SK-MEL-5 (cell line): ENCODE results near the genes DNAAF10, CNRIP1 and PROKR1.

GRCh38 chr2:65375884-65376337, 56.5 kb downstream of the SPRED2 start:
RAMPAGE:
- cytosol, long total RNA = no peak
- long total RNA = no peak
- nucleus, long total RNA = no peak

GRCh38 chr2:65422058-65422772, 10.2 kb downstream of the SPRED2 start:
RAMPAGE:
- cytosol, long total RNA = no peak
- long total RNA = no peak
- nucleus, long total RNA = no peak

GRCh38 chr2:65432901-65433208, 456 bp upstream of the SPRED2 start:
RAMPAGE:
- cytosol, long total RNA = no peak
- long total RNA = no peak
- nucleus, long total RNA = no peak

GRCh38 chr2:65435699-65436232, 3.4 kb upstream of the SPRED2 start:
RAMPAGE:
- cytosol, long total RNA = no peak
- long total RNA = no peak
- nucleus, long total RNA = no peak

DNA sequence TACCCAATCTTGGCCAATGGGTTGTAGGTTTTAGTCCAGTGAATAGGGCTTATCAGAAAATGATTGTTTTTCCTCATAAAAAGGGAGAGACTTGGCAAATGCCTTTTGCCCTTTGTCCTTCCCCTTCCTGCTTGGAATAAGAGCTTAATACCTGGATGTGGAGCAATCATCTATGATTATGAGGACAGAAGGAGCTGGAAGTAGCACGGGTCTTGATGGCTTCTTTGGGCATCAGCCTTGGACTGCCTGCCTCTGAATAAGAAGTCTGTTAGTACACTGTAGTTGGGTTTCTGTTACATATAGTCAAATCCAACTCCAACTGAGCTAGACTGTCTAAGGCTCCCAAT, 23.1 kb upstream of the SPRED2 start:
RAMPAGE:
- cytosol, long total RNA = no peak
- long total RNA = no peak
- nucleus, long total RNA = no peak

RAMPAGE:
- cytosol, long total RNA = no peak
- long total RNA = no peak
- nucleus, long total RNA = no peak
These were observed 312 bp upstream of the MEIS1 start for GRCh38 chr2:66434735-66434890.

GRCh38 chr2:66437068-66438120, 2.5 kb downstream of the MEIS1 start:
RAMPAGE:
- cytosol, long total RNA = no peak
- long total RNA = no peak
- nucleus, long total RNA = no peak

DNA sequence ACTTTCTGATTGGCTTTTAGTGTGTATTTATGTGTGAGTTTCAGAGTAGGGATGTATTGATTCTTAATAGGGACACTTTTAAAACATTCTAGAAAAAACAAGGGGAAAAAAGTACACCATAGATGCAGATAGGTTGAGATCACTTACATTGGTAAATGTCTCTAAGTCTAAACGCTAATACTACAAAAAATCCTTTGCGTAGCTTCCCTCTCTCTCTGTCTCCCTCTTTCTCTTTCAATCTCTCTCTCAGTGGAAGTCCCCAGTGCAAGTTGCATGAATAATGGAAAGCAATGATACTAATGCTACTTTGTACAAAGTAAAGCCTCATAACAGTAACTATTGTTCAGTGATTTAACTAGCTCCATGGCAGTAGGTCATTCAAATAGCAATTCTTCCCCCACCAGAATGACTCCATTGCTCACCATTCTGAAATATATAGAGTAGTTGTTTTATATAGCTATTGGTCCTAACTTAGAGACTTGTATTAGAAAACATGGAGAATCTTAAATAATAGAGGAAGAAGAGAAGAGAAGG, 12.8 kb downstream of the MEIS1 start:
RAMPAGE:
- cytosol, long total RNA = no peak
- long total RNA = no peak
- nucleus, long total RNA = no peak

GRCh38 chr2:66686759-66687092, 251.8 kb downstream of the MEIS1 start:
RAMPAGE:
- cytosol, long total RNA = no peak
- long total RNA = no peak
- nucleus, long total RNA = no peak

DNA sequence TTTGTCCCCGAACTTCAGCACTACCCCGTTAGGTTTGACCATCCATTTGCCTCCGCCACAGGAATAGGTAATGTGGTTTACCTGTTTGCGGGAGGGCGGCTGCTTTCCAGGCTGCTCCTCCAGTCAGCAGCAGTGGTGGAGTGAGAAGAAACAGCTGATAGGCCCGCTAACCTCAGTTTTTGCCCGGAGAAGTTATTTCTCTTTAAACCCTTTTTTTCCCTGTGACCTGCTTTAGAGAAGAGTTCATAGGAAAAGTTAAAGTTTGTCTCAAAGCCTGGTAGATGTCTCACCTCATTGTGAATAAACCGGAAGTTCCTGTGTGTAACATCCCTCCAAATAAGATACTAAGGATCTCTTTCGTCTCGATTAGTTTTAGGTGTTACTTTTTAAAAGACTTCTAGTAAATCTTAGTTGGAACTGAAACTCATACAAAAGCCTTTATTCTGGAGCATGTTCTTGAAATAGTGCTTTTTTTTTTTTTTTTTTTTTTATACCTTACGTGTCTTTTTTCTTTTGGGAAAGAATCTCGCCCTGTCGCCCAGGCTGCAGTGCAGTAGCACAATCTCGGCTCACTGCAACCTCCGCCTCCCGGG, 802 bp downstream of the ETAA1 start:
RAMPAGE:
- cytosol, long total RNA = no peak
- long total RNA = no peak
- nucleus, long total RNA = no peak

GRCh38 chr2:67463715-67464356, 66.7 kb downstream of the ETAA1 start:
RAMPAGE:
- cytosol, long total RNA = no peak
- long total RNA = no peak
- nucleus, long total RNA = no peak

DNA sequence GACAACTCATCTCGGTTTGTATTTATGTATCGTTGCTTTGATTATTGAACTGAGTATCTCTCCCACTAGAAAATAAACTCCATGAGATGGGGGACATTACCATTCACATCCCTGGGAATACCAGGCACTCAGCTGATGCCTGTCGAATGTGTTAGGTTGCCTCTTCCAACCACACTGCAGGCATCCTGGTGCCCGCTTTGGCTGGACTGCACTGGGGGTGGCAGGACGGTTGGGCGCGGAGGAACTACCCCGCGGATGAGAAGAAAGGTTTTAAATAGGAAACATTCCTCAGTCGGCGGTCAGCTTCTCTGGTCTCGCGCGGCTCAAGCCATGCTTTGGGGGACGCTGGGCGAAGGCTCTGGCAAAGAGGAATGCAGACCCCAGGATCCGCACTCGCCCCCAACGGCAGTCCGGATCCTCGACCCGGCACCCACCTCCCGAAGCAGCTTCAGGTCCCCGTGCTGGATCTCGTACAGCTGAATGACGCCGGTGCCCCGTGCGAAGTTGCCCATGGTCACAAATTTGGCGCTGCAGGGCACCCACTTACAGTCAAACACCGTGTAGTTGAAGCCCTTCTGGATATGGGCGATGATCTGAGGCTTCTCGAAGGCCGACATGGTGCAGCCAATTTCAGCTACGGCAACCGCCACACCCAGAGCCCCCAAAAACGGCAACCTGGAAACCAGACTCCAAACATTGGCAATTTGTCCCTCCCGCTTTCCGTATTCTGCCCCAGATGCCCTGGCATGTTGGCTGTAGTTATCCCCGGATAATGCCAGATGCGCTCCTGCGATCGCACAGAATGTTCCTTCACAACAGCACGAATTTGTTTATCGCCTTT, at the start of gene DNAAF10:
Gene DNAAF10, minus strand, starts transcription at position 701 of the 841 bp plus-strand sequence.
RAMPAGE:
- cytosol, long total RNA = start-site peak on the minus strand centred at position 675 of the sequence, 24 bp wide, 27 and 28 reads in 2 replicates
- long total RNA = start-site peak on the minus strand centred at position 670 of the sequence, 33 bp wide, 35 and 55 reads in 2 replicates
- nucleus, long total RNA = start-site peak on the minus strand centred at position 688 of the sequence, 33 bp wide, 30 and 39 reads in 2 replicates

DNA sequence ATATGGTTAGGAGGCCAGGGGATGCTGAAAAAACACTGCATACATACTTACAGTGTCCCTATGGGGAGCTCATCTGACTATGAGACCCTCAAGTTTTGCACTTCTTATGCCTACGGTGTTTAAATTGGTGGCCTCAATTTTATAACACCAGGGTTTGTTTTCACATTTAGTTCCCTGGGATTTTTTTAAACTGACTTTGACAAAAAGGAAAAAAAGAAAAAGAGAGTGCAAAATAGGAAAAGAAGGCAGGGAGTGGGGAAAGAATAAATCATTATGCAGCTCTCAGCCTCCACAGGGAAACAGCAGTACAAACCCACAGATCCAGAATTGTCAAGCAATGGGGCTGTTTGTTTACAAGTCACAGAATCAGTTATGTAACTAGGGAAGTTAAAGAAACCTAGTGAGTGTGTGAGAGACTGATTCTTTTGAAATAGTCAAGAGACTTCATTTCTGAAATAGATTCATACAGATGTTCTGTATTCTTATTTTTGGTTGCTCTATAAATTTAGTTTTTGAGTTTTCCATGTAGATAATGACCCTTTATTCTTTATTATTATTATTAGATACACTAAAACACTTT, 20.2 kb upstream of the PPP3R1 start:
RAMPAGE:
- cytosol, long total RNA = no peak
- long total RNA = no peak
- nucleus, long total RNA = no peak

GRCh38 chr2:68280362-68280871, 28.1 kb upstream of the PPP3R1 start:
RAMPAGE:
- cytosol, long total RNA = no peak
- long total RNA = no peak
- nucleus, long total RNA = no peak

RAMPAGE:
- cytosol, long total RNA = no peak
- long total RNA = start-site peak on the minus strand at chr2:68319416-68319439, 35 and 32 reads in 2 replicates
- nucleus, long total RNA = no peak
These were observed at the start of gene CNRIP1 for GRCh38 chr2:68319302-68320024. Gene CNRIP1 (minus strand): TSS chr2:68319949.

GRCh38 chr2:68643395-68643903, at the start of gene PROKR1:
Gene PROKR1 (plus strand): TSS chr2:68643579.
RAMPAGE:
- cytosol, long total RNA = no peak
- long total RNA = no peak
- nucleus, long total RNA = no peak

DNA sequence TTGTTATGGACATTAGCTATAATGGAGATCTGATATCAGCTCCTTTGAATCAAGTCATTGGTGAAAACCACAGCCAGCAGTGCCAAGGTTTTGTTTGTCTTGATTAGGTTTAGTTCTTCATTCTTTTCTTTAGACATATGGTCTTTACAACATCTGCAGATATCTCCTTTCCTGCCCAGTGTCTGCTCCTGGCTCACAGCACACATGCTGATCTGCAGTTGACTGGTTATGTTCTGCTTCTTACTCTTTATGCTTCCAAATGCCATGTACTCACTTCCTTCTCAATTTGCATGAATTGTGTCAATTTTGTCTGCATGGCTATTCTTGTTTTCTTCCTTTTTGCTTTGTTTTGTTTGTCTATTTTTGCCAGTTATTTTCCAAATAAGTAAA, 8.0 kb downstream of the ARHGAP25 start:
RAMPAGE:
- cytosol, long total RNA = no peak
- long total RNA = no peak
- nucleus, long total RNA = no peak

DNA sequence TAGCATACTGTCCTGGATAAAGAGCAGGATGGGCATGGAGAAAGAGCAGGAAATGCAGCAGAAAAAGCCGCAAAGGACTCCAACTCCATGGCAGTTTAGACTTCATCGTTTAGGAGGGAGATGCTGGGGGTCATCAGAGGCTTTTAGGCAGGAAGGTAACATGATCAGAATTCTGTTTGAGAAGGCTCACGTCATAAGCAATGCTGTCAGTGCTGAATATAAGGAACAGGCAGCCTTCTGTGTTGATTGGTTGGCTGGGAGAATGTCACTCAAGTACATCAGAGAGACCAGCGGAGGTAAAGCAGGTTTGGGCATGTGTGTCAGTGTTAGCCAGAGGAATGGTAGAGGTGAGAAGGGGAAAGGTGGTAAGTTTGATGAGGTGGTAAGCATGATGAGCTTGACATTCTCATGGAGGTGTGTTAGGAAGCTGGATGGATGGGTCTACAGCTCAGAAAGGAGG, 35.3 kb downstream of the ARHGAP25 start:
RAMPAGE:
- cytosol, long total RNA = no peak
- long total RNA = no peak
- nucleus, long total RNA = no peak

DNA sequence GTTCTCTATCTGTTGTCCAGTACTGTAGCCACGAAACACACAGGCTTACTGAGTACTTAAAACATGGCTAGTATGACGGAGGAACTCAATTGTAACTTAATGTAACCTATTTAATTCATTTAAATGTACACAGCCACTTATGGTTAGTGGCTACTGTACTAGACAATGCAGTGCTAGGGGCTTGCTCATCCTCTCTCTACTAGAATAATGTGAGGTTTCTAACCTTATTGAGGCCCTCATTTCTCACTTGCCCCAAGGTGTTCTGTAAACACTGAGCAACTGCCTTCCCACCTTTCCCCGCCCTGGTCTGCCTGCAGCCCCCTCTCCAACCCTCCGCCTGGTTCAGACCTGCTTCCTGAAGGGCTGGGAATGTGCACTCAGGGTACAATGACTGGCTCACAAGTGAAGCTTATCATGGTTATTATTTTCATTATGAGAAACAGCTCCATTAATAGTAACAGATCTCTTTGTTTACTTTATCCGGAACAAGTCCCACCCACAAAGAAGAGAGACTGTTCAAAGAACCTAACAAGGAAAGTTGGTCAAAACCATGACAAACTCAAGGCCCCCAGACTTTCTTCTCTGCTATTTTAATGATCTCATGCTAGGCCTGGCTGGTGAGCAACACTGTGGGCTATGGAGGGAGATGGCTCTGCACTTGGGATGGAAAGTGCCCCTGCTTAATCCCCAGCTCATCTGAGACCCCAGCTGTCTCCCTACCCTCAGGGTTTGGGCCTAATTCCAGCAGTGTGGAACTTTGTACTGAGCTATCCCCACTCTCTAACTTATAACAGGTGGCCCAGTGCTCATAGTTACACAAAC, 36.6 kb downstream of the ARHGAP25 start:
RAMPAGE:
- cytosol, long total RNA = no peak
- long total RNA = no peak
- nucleus, long total RNA = no peak

DNA sequence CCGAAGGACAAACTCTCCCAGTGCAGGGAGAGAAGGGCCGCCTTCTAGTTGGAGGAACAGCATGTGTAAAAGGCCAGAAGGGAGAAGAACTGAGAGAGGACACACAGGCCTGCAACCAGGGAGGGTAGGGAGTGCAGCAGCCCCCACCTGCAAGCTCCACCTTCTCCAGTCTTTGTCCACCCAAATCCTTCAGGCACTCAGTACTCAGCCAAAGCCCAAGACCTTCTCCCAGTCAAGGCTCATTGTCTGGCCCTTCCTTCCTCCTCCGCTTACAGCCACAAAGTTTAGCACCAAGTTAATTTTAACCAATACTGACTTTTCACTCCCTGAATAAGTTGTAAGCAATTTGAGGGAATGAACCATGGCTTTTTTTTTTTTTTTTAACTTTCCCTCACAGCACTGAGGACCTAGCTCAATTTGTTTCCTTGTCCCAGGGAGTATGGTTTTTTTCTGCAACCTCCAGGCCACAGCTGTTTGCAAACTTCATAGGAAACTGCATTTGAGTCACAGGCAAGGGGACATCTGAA, 181.7 kb downstream of the GFPT1 start:
RAMPAGE:
- cytosol, long total RNA = no peak
- long total RNA = no peak
- nucleus, long total RNA = no peak